Metanephros (tissue), 2 donors: Measurements from ENCODE around the genes SV2A, CA14 and CTSK.

DNA sequence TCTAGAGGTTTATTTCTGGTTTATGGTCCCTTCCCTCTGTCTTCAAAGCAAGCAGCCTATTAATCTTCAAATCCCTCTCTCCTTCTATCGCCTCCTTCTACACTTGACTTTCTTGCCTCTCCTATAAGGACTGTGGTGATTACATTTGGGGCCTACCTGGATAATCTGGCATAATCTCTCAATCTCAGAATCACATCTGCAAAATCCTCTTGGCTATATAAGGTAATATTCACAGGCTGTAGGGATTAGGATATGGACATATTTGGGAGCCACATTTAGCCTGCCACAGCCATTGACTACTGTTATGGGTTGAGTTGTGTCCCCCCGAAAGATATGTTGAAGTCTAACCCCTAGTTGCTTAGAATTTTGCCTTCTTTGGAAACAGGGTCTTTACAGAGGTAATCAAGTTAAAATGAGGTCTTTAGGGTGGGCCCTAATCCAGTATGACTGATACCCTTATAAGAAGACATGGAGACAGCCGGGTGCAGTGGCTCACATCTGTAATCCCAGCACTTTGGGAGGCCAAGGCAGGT is 3.7 kb upstream of the H2AC19 start:
- RAMPAGE, long total RNA: no peak

GRCh38 chr1:149847944-149848697 is 2.7 kb upstream of the H2AC19 start:
- RAMPAGE, long total RNA: no peak

GRCh38 chr1:149888689-149889555 is 1.2 kb upstream of the H2AC21 start:
- RAMPAGE, long total RNA: no peak

- RAMPAGE, long total RNA: no peak
Observed at GRCh38 chr1:149917521-149918063, at the start of gene SV2A. TSS of gene SV2A (minus strand) at chr1:149917844.

DNA sequence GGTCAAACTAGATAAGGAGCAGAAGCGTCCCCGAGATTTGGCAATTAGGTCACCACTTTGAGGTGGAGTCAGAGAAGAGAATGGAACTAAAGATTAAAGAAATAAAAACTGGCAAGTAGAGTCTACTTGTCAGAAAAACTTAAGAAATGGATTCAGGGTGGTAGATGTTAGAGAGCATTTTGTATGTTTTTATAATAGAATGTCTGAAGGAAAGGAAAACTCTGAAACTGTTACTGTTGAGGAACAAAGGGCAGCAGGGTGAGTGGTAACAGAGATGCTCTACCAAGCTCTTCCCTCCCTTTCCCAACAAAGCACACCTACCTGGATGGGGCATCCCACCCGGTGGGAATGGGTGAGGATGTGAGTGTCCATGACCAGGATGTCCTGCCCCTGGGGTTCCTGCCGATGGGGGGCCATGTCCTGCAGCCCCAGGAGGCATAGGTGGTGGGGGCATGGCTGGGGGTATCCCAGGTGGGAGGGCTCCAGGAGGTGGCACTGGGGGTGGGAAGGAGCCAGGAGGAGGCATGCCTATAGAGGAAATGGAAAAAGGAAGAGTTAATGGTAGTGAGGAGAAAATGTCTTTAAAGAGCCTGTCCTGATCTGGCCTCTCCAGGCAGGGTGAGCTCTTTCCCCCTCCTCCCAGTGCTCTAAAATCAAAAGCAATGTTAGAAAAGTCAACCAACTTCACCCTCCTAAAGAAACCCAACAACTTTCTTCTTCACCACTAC is 1.9 kb downstream of the SF3B4 start:
- RAMPAGE, long total RNA: no peak

GRCh38 chr1:150065433-150065957 is 2.1 kb upstream of the VPS45 start:
- RAMPAGE, long total RNA: no peak

DNA sequence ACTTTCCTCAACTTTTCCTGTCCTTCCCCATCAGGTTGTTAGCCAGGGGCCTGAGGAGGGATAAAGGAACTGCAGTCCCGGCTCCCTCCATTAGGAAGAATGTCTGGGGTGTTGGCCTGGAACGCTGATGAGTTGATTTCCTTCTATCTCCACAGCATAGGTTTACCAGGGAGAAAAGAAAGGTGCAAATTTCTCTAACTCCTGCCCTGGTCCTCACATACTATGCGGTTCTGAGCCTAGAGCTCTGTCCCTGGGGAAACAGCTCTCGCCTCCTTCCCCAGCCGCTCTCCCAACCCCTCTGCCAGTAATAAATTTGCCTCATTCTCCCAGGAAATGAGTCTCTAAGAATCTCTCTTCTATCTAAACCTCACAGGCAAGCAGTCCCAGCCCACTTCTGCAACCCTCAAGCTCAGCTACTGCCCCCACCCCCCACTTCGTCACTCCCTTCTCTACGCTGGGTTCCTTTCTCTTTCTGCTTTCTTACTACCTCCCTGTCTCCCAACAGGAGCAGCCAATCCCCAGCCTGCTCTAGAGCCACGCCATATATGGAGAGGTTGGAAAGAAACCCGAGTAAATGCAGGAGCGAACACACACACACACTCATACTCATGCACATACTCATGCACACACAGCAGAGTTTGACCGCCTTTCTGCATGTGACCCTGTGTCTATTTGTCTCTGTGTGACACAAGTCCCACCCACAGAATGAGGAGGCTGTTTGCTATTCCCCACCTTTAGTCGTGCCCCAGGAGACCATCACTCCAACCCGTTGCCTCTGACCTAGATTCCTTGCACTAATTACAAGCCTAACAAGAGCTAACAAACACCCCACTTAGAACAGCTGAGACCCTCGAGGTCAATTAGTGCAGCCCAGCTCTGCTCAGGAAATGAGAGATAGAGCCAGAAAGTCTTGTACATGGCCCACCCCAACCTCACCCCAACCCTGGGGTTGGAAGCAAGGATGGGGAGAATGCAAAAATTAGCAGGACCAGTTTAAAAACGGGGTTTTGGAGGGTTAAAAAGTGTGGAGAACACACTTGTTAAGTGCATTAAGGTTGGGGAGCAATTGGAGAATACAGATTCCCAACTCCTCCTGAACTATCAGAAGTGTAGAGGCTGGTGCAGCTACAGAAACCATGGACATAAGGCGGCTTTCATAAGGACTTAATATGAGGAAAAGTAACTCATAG is 13.5 kb downstream of the PLEKHO1 start:
- RAMPAGE, long total RNA: no peak

DNA sequence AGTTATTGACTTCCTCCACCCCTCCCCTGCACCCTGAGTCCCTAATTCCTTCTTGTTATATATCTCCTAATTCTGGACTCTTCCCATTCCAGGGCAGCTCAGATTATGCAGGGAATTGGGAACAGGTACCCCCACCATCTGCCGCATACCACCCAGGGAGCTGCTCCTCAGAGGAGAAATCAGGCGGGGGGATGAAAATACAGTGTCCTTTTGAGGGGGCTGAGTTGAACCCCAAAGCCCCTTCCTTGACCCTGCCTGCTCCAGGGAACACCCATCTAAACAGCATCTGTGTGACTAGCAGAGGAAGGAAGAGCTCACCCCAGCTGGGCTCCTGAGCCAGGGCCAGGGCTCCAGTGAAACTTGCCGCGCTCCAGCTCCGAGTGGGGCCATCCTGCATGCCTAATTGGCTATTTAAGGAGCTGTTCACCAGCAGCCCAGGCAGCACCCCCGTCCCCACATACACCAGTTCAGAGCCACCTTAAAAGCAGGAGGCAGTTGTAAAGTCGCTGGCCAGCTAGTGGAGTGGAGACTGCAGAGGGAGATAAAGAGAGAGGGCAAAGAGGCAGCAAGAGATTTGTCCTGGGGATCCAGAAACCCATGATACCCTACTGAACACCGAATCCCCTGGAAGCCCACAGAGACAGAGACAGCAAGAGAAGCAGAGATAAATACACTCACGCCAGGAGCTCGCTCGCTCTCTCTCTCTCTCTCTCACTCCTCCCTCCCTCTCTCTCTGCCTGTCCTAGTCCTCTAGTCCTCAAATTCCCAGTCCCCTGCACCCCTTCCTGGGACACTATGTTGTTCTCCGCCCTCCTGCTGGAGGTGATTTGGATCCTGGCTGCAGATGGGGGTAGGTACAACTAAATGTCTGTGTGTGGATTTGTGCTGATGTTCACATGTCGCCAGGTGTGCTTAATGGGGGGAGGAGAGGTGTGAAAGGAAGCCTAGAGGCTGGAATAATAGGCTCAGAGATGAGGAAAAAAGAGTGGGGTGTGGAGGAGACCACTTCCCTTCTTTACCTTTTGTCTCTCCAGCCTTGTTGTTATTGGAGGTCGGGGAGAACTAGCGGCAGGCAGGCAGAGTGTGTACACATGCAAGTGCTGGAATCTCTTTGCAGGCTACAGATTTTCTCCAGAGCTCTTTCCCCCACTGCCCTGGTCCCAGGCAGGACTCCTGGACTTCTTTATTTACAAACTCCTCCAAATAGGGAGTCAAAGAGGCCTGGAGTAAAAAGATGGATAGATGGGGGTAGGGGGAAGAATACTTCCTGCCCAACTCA is at the start of gene CA14:
Gene CA14, plus strand, starts transcription at position 441 of the 1,279 bp plus-strand sequence.
- RAMPAGE, long total RNA: no peak

DNA sequence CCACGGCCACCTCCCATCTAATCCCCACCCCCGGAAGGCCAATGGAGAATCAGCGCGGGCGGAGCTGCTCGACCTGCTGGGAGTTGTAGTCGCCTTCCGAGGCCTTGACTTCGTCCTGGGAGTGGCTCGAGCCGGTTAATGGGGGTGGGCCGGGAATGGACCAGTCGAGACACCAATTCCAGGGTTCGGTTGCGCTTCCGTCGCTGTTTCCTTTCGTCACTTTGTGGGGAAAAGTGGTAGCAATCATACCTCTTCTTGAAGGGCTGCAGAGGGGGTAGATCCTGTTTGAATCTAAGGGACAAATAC is 176 bp upstream of the APH1A start:
- RAMPAGE, long total RNA: no peak

DNA sequence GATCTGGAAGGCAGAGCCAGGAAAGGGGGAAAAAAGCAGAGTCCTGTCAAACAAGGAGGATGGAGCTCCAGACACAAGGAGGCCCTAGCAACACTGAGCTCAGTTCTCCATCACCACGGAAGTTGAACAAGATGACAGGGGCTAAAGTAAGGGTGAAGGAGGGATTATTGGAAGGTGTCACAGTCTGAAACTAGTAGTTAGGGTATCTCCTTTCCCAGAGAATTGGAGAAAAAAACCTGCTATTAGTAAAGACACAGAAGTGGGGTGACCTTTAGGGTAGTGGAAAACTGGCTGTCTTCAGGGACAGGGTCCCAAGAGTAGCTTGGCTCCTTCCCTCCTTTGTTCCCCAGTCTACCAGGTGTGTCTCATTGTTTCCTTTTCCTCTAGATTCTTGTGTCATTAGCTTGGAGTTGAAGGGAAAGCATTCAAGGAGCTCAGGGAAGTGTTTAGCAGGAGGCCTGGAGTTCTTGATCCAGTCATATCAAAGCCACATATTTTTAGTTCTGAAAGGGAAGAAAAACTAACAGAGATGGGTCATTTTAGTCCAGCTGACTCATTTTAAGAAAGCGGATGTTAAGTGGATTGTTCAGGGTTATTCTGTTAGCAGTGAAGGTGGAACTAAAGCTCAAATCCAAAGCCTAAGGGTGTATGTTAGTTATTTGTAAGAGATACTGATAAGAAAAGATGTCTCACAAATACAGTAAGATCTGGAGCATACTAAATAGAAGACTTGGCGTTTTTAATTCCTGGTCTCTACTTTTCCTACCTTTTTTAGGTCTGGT is 619 bp downstream of the C1orf54 start:
- RAMPAGE, long total RNA: no peak

GRCh38 chr1:150346455-150347408 is 17.2 kb upstream of the RPRD2 start:
- RAMPAGE, long total RNA: no peak

- RAMPAGE, long total RNA: no peak
Observed at GRCh38 chr1:150556551-150557534, 7.6 kb downstream of the ADAMTSL4 start.

- RAMPAGE, long total RNA: no peak
Observed at GRCh38 chr1:150577609-150578010, 1.8 kb downstream of the MCL1 start.

GRCh38 chr1:150605292-150605654 is 24.1 kb downstream of the ENSA start:
- RAMPAGE, long total RNA: no peak

DNA sequence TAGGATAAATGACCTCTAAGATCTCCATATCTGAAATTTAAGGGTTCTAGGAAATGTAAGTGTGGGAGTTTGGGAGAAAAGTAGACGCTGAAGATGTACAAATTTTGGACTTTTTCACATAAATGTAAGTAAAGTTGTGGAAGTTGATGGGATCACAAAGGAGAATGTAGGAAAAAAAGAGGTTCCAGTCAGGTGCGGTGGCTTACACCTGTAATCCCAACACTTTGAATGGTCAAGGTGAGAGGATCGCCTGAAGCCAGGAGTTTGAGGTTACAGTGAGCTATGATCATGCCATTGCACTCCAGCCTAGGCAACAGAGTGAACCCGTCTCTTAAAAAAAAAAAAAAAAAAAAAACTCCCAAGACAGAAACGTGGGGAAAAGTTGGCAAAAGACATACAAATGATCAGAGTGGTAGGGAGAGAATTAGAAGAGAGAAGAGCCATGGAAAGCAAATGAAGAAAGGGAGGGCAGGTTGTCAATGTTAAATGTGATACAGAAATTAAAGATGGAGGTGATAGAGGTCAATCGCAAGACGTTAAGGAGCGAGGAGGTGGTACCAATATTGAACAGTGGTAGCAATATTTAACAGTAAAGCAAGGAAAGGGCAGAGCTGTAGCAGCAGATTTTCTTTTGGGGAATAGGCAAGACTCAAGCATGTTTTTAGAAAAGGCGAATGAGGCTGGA is 2.6 kb upstream of the ENSA start:
- RAMPAGE, long total RNA: no peak

- RAMPAGE, long total RNA: no peak
Observed at GRCh38 chr1:150635016-150635759, 5.8 kb upstream of the ENSA start.

GRCh38 chr1:150694596-150695057 is 2.3 kb downstream of the GOLPH3L start:
- RAMPAGE, long total RNA: no peak

- RAMPAGE, long total RNA: no peak
Observed at GRCh38 chr1:150807783-150808690, at the start of gene CTSK. TSS of gene CTSK (minus strand) at chr1:150808260.

DNA sequence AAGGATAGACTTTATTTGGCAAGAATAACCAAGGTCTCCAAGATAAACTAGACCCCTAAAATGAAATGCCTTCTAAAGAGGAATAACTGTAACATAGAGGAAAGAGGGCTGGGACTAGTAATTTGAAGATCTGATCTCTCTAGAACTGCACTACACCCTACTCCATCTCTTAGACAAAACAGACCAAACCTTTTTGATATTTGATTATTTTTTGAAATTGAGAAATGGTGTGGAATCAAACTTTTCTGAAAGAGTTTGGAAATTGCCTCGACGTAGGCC is 900 bp downstream of the ARNT start:
- RAMPAGE, long total RNA: no peak

GRCh38 chr1:150875839-150876089 is 635 bp downstream of the ARNT start:
- RAMPAGE, long total RNA: no peak